Anterior vena cava (tissue), 1 donor: ENCODE results near the gene BBIP1.

- PRO-cap = bidirectional peak, plus-strand start at chr10:109970121, minus-strand start at chr10:109970024
Measured at GRCh38 chr10:109969752-109970326, 37.9 kb upstream of the ADD3 start.

GRCh38 chr10:110003431-110004041, 4.2 kb upstream of the ADD3 start:
- PRO-cap = no peak

GRCh38 chr10:110141887-110142156, 65.6 kb upstream of the MXI1 start:
- PRO-cap = no peak

DNA sequence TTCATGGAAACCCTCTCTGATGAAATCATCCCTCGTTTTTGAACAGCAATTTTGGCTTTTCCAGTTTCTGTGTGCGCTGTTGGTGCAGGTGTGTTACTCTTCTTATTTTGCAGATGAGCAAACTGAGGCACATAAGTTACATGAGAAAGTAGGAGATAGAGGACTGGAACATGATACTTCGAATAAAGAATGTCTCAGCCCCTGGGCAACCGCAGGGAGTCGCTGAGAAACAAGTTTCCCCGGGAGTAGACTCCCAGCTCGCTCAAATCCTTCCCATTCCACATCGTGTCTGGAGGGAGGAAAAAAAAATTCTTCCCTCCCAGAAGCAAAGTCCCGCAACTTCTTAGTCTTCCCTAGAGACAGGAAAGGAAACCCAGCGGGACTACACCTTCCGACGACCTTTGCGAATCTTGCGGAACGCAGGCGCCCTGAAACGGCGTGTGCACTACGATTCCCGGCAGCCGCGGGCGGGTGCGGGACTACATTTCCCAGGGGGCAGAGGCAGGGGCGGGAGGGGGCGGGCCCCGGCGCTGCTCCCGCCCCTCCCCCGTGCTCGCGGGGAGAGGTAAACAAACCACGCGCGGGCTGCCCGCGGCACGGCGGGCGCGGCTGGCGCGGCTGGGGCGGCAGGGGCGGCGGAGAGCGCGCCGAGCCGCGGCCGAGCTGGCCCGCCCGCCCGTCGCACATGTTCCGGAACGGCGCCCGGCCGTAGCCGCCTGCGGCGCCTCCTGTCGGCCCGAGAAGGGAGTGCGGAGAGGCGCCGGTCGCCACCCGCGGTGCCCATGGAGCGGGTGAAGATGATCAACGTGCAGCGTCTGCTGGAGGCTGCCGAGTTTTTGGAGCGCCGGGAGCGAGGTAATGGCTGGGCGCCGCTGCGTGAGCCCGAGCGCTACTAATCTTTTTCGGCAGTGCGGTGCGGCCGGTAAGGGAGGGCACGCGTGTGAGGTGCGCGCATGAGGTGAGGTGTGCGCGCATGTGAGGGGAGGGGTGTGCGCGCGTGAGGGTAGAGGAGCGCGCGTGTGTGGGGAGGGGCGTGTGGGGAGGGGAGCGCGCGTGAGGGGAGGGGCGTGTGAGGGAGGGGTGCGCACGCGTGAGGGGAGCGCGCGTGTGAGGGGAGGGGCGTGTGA, 18.4 kb downstream of the MXI1 start:
- PRO-cap = bidirectional peak, plus-strand start at position 572 of the sequence, minus-strand start at position 355 of the sequence; bidirectional peak, plus-strand start at position 739 of the sequence, minus-strand start at position 687 of the sequence; bidirectional peak, plus-strand start outside the sequence, minus-strand start at position 975 of the sequence

- PRO-cap = no peak
Measured at GRCh38 chr10:110458307-110458908, 39.3 kb upstream of the DUSP5 start.

DNA sequence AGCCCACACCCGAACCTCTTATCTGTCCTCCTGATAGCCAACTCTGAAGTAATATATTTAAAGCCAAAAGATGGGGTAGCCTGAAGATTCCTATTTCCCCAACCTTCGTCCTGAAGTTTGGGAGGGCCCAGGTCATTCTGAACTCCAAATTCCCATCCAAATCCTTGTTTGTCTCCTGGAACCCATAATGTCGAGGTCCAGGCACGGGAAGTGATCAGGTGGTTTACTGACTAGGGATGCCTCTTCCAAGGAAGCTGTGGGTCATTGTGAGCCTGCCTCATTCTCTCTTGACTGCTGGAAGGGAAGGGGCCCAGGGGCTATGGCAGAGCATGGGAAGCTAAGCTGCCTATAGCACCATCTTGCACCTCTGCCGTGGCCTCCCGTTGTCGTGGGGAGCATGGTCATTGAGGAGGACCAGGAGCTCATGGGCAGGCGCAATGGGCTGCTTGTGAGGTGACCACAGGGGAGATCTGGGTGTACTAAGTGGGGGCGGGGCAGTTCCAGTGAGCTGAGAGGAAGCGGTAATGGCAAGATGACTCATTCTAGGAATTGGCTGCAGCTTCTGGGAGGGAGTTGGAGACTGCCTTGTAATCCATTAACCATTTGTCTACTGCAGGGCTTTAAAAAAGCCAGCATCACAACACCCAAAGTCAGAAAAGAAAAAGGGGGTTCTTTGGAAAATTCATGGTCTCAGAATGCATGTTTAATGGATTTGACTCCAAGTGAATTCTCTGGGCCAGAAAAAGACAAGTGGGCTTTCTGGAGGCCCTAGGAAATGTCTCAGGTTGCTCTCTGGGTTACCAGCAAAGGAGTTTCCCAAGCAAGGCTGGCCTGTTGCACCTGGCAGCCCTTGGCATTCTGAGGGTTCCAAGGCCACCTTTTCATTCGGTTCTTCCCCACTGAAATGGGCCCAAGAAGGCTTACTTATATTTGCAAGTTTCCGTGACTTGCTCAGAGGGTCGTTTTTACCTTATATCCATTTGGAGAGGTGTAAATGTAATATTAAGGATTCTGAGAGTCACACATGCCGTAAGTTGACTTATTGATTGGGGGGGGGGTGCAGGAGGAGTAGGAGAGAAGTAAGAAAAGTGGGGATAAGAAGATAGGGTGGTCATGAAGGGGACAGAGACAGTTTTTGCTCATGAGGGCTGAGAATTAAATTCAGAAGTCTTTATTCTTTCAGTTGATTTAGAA, 3.6 kb downstream of the DUSP5 start:
- PRO-cap = unidirectional peak, minus-strand start at position 472 of the sequence

GRCh38 chr10:110506635-110506945, 8.9 kb downstream of the DUSP5 start:
- PRO-cap = no peak

- PRO-cap = no peak
Measured at GRCh38 chr10:110578478-110578861, 11.0 kb downstream of the SMC3 start.

- PRO-cap = no peak
Measured at GRCh38 chr10:110641301-110641683, 2.8 kb upstream of the RBM20 start.

GRCh38 chr10:110644682-110645343, 677 bp downstream of the RBM20 start:
- PRO-cap = no peak

DNA sequence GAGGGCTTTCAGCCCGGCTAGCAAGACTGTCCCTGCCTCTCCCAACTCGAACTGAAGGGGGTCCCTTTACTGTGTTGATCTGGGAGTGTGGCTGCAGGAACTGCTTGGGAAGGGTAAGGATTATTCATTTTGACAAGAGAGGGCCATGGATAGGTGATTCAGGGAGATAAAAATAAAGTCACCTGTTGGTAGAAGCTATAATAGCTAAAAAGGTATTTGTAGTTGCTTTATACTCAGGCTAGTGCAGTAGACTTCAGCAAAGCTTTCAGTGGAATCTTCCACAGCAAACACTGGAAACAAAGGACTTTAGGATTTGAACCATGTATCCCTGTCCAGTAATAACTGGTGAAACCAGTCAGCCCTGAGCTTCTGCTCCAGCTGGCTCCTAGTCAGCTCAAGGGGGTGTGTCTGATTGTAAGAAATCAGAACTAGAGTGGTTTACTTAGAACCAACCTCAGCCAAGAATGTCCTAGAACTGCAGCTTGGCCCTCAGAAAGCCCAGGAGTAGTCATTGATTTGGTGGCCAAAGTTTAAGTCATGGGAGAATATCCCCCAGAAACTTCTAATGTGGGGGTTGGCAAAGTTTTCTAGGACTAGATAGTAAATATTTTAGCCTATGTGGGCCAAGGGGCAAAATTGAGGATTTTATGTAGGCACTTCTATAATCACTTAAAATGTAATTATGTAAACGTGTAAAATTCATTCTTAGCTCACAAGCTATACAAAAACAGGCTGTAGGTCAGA, 52.9 kb upstream of the PDCD4 start:
- PRO-cap = no peak

DNA sequence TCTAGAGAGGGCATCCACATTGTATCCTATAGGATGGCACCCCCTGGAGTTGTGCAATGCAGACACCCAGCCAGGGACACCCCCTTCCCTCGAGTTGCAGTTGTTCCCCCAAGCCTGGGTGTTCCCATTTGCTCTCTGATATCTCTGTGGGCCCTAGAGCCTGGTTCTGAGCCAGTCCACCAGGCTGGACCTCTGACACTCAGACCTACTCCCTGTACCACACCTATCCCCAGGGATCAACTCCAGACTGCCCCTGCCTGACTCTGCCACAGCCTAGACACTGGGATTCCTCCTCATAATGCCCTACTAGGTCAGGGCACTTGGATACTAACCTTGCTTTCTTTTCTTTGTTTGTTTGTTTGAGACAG, 30.9 kb upstream of the PDCD4 start:
- PRO-cap = no peak

- PRO-cap = no peak
Measured at GRCh38 chr10:110852079-110852772, 19.5 kb upstream of the PDCD4 start.

GRCh38 chr10:110872501-110872733, 689 bp downstream of the PDCD4 start:
- PRO-cap = bidirectional peak, plus-strand start at chr10:110872671, minus-strand start at chr10:110872224

GRCh38 chr10:110880054-110880508, 8.4 kb downstream of the PDCD4 start:
- PRO-cap = no peak

- PRO-cap = no peak
Measured at GRCh38 chr10:110884095-110885007, 12.6 kb downstream of the PDCD4 start.

DNA sequence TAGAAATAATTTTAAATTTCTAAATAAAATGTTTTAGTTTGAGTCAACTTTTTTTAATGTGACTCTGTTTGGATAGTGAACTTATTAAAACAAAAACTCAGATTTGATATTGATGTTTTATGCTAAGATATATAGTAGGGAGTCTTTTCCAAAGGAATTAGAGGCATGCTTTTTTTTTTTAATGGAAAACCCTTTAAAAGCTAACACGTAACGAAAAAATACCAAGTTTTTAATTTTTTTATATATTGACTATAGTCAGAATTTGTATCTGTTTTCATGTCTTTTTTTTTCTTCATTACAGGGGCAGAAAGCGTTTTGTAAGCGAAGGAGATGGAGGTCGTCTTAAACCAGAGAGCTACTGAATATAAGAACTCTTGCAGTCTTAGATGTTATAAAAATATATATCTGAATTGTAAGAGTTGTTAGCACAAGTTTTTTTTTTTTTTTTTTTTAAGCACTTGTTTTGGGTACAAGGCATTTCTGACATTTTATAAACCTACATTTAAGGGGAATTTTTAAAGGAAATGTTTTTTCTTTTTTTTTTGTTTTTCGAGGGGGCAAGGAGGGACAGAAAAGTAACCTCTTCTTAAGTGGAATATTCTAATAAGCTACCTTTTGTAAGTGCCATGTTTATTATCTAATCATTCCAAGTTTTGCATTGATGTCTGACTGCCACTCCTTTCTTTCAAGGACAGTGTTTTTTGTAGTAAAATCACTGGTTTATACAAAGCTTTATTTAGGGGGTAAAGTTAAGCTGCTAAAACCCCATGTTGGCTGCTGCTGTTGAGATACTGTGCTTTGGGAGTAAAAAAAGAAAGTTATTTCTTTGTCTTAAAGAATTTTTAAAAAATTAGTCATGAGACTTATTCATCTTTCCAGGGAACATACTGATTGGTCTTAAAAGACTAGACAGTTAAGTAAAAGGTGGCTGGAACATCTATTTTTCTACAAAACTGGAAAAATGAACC, 21.0 kb downstream of the BBIP1 start:
- PRO-cap = no peak

DNA sequence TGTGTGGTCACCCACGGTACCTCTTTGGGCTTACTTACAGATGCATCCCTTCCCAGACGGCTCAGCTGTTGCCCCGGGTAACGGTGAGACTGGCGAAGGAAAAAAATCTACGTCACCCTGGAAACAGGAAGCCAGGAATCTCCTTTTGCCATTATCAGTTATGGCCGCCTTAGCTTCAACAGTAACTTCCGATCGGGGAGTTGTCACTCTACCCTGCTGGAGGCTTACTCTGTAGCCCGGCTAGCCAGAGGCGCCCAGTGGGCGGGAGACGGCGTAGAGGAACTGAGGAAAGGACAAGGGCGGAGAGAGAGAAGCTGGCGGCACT, at the start of gene BBIP1:
Gene BBIP1 (minus strand): TSS at position 98 of the 325 bp plus-strand sequence.
- PRO-cap = bidirectional peak, plus-strand start outside the sequence, minus-strand start at position 63 of the sequence

DNA sequence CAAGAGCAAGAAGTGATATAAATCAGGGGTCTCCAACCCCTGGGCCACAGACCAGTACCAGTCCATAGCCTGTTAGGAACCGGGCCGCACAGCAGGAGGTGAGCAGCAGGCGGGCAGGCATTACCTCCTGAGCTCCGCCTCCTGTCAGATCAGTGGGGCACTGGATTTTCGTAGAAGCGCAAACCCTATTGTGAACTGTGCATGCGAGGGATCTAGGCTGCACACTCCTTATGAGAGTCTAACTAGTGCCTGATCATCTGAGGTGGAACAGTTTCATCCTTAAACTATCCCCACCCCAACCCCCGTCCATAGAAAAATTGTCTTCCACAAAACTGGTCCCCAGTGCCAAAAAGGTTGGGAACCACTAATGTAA, 54.3 kb downstream of the GPAM start:
- PRO-cap = no peak

DNA sequence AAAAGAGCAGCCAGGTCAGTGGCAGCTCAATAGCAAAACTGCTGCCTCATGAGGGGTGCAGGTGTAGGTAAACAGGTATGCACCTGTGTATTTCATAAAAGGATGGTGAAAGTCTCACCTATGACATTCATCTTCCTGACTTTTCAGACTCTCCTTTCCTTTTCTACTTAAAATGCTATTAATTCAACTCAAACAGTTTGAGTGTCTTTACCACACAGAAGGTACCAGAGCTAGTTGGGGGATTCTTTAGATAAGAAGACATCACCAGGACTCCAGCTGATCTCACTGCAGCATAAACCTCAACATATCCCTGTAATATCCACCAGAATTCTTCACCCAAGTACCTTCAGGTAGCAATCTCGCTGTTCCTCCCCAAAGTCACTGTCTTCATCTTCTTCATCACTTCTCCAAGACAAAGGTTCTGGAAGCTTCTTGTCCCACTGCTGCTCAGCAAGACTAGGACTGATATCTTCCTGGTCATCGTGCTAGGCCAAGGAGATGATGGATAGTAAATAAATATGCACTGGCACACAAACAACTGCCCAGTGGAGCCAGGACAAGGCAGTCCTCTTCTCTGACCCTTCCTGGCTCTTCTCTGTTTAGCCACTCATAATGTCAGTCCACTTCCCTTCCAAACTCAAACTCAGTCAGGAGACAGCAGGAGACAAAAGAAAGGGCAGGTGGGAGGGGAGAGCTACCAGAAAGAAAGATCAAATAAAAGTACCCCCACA, 26.5 kb downstream of the GPAM start:
- PRO-cap = no peak